Subcutaneous preadipocyte (primary cell): ENCODE data around the genes PATE4, PUS3 and CDON.

GRCh38 chr11:125253913-125254390 lies 89.4 kb downstream of the PKNOX2 start:
- CAGE, long polyA plus RNA = no peak

DNA sequence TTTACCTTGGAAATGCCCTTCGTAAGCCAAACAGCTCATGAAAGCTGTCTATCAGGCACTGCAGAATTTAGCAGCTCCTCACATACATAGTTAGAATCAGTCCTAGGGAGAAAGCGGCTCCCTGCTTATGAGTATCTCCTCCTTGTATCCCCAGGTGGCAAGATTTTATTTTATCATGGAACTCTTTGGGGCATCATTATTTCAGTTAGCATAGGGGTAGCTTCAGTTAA lies 4.8 kb upstream of the EI24 start:
- CAGE, long polyA plus RNA = no peak

DNA sequence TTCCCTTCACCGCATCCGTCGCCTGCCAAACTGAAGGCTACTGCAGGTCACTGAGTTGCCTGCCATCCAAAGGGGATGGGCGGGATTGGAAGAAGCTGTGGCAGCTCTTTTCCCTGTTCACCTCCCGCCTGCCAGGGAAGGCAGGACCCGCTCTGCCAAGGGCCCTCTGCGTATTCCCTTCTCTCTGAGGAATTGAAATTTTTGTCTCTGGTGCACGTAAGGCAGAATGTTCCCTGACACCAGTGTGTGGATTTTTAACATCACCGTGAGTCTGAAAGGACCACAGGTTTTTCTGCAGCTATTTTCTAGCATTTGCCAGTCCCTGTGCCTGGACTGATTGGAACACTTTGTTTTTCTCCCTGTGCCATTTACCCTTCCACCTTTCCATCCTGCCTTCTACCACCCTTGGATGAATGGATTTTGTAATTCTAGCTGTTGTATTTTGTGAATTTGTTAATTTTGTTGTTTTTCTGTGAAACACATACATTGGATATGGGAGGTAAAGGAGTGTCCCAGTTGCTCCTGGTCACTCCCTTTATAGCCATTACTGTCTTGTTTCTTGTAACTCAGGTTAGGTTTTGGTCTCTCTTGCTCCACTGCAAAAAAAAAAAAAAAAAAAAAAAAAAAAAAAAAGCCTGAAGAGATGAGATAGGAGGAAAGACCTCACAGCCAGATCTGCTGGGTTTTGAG lies 8.9 kb upstream of the STT3A start:
- CAGE, long polyA plus RNA = no peak

- CAGE, long polyA plus RNA = no peak
These were observed at the start of gene PATE4 for GRCh38 chr11:125833060-125833479. PATE4 (plus strand) TSS chr11:125833316.

GRCh38 chr11:125874264-125874589 lies 13.2 kb upstream of the HYLS1 start:
- CAGE, long polyA plus RNA = no peak

GRCh38 chr11:125902649-125903440 lies at the start of gene PUS3:
PUS3 (minus strand) TSS chr11:125903206.
- CAGE, long polyA plus RNA = start-site peak on the minus strand at chr11:125903190-125903229, 50 and 68 reads in 2 replicates

DNA sequence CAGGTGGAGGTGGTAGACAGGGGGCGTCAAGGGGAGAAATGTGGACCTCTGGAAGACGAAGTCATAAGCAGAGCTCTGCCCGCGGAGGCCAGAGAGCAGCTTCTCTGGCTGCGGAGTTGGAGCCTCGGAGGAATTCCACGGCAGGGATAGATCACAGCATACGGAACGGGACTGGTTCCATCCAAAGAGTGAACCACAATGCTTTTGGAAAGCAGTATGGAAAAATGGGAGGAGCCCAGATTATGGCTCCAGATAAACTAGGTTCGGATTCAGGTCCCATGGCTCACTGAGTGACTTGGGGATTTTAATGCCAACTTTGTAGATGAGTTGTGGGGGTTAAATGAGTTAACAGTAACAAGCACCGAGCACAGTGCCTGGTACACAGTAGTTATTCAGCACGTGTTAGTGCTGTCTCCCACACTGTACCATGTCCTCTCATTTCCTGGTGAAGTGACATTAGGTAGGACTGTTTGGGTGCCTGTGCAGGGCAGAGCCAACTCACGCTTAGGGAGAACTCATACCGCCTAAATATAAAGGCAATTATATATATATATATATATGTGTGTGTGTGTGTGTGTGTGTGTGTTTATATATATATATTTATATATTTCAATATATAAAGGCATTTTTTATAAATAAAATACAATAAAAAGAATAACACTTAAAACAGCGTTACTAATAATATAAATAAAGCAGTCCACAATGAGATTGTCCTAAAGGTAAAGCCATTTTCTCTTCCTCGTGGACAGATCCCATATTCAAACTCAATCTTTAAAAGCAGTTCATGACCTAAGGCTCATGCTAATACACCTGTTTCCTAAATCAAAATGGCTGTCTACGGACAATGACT lies 12.4 kb downstream of the VSIG10L2 start:
- CAGE, long polyA plus RNA = no peak

DNA sequence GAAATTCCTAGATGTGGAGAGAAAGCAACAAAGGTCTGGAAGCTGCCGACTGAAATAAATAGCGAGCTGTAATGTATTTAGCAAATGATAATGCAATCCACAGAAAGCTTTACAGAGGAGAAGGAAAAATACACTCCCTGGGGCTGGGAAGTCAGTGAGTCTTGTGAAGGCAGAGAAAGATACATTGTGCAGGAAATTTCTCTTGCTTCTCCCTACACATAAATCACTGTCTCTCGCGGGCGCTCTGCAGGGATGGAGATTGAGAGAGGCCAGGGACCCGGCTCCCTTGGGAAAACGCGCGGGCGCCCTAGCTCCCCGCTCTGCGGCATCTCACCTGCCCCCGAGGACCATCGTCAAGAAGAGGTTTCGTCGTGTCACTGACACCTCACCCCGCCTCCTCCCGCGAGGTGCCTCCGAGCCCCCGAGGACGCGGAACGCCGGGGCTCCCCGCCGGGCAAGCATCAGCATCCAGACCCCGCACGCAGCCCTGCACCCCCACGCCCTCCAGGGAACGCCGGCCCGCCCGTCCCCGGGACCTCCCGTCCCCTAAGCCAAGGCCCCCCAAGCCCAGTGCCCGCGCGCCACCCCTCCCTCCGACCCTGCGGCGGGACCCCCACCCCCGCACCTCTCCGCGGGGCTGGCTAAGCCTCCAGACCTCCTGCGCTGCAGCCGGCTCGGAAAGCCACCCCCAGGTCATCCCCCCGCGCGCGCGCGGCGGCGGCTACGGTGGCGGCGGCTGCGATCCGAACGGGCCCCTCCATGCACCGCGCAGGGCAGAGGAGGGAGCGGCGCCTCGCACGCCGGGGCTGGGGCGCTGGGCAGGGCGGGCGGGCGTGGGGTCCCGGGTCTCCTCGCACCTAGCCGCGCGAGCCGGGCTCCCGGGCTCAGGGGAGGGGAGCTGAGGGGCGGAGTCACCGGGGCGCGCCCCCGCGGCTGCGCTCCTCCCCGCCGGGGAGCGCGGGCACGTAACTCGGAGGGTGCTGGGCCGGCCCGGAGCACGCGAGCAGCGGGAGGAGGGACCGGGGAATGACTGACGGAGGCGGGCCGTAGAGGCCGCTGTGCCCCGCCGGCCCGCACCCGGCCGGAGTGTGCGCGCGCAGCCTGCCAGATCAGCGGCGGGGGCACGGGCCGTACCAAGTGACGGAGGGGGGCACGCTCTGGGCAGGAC lies at the start of gene CDON:
TSS of gene CDON (minus strand) at position 913 of the 1,168 bp plus-strand sequence.
- CAGE, long polyA plus RNA = no peak

DNA sequence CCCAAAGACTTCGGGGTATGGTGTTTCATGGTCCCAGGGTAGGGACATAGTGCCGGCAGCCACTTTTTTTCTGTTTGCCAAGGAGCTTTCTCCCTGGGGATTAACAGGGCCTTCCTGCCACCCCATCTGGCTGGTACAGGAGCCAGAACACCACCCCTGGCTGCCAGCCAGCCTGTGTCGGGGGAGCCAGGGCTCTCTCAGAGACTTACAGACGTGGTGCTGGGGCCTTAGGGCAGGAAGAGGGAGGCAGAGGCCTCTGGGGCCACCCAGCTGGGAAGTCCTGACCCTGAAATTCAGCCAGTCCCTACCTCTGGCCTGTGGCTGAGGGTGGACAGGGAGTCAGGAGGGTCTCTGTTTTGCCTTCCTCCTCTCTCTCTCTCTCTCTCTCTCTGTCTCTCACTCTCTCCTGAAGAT lies 52.5 kb upstream of the CDON start:
- CAGE, long polyA plus RNA = no peak

DNA sequence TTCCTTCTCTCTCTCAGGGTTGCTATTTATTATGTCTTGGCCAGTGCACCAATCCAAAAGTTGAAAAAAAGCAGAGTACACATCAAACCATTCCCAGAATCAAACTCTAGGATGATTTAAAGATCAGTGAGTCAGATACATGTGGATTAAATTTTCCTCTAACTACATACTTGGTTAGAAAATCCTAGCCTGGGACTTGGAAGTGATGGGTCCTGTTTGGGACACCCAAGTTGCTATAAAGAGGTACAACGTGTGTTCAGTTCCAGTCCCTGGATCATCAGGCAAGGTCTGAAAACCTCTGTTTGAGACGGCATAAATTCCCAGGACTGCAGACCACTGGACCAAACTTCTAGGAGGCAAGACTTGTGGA lies 60.3 kb upstream of the CDON start:
- CAGE, long polyA plus RNA = no peak

GRCh38 chr11:126146443-126147592 lies 64.6 kb downstream of the RPUSD4 start:
- CAGE, long polyA plus RNA = no peak

GRCh38 chr11:126148276-126148807 lies 63.1 kb downstream of the RPUSD4 start:
- CAGE, long polyA plus RNA = no peak

- CAGE, long polyA plus RNA = no peak
These were observed 9.1 kb downstream of the RPUSD4 start for GRCh38 chr11:126202290-126202769.

- CAGE, long polyA plus RNA = no peak
These were observed 9.4 kb upstream of the ST3GAL4 start for GRCh38 chr11:126345701-126346966.

GRCh38 chr11:126922009-126922445 lies 78.5 kb downstream of the KIRREL3 start:
- CAGE, long polyA plus RNA = no peak

- CAGE, long polyA plus RNA = no peak
These were observed 566.0 kb downstream of the ETS1 start for GRCh38 chr11:128021324-128021852.

GRCh38 chr11:128036041-128036334 lies 551.4 kb downstream of the ETS1 start:
- CAGE, long polyA plus RNA = no peak

- CAGE, long polyA plus RNA = no peak
These were observed 275.4 kb downstream of the ETS1 start for GRCh38 chr11:128311957-128312406.

DNA sequence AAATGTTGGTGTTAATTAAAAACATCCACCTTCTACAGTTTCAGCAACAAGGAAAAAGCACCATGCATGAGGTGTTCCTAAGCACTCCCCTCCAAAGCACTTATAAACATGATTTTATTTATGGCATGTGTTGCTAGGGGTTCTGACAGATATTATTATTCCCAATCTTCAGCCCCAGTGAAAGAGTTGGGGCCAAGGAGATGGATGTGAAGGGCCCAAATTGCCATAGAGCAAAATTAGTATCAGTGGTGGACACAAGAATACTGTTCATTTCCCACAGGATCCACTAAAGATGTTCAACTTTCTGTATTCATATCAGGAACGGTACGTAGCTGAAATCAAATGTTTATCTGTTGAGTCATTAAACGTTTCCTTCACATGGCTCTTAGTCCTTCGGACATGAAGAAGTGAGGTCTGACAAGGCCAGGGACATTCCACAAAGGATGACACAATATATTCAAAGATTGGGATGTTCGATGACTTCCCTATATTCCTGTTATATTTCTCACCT lies 129.2 kb downstream of the ETS1 start:
- CAGE, long polyA plus RNA = no peak

DNA sequence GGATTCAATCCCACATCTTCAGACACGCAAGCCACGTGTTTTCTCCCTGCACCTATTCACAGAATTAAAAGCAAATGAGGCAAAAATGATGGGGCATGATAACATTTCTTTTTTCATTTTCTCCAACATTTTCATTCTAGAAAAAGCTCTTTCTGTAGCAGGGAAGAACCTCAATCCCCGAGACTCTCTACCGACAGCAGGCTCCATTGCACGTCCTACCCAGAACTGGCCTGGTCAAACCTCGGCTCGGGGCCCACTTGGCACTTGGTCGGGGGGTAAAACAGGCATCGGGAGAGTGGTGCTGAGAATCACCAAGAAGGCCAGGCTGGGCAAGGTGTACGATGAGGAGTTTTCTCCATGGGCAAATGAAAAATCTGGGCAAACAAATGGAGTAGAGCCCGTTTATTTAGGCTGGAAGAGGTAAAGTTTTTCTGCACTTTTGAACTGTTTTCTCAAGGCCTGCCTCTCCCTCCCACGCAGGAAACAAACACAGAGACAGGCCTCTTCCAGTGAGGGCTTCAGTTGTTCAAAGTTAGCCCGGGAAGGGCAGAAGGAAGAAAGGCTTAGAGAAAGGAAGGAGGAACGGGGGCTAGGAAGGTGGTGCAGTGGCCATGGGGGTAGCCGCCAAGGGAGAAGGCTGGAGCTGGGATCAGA lies 87.7 kb downstream of the ETS1 start:
- CAGE, long polyA plus RNA = no peak